Tongue (tissue), 2 donors: ENCODE measurements around a stretch of chr13.

GRCh38 chr13:99728678-99729264 lies 122.3 kb downstream of the CLYBL start:
- RAMPAGE, long total RNA = no peak

- RAMPAGE, long total RNA = no peak
Observed at GRCh38 chr13:99895917-99896629, 75.5 kb downstream of the ZIC5 start.

DNA sequence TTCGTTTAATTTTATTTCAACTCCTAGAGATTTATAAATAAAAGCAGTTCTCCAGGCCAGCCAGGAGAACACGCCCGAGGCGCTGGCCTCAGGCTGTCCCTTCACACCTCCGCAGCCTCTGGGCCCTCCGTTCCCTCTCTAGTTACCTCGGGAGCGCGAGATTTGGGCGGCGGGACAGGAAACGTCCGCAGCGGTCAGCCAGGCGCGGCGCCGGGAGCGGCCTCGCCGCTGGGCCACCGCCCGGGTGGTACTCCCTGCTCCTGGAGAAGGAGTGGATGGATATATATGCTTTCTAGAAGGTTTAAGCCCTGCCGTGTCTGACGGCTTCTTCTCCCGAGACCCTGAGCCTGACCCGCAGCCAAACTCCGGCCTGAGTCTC lies 2.2 kb upstream of the ZIC2 start:
- RAMPAGE, long total RNA = no peak

DNA sequence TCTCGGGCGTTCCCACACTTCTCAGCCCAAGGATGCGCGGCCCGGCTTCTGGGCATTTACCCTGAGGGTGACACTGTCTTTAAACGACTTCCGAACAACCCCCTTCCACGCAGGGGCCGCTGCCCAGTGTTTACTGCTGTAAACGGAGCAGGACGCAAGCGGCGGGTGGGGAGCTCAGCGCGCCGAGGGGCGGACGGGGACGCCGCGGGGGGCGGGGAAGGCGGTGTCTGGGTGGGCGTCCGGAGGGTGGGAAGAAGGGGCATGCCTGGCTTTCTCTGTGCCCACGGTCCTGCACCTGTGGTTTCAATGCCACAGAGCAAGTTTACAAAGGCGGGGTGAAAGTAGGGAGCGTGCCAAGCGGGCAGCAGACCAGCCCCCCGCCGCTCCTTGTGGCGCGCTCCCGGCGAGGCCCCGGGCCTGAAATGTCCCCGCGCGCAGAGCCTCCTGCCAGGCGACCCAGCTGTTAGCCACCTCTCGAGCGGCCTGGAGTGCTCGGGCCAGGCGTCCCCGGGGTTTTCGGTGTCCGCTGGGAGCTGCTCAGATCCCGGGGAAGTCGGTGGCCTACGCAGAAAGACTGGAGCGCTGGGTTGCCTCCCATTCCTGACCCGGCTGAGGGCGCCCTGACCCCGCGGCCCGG lies 1.7 kb upstream of the ZIC2 start:
- RAMPAGE, long total RNA = no peak

DNA sequence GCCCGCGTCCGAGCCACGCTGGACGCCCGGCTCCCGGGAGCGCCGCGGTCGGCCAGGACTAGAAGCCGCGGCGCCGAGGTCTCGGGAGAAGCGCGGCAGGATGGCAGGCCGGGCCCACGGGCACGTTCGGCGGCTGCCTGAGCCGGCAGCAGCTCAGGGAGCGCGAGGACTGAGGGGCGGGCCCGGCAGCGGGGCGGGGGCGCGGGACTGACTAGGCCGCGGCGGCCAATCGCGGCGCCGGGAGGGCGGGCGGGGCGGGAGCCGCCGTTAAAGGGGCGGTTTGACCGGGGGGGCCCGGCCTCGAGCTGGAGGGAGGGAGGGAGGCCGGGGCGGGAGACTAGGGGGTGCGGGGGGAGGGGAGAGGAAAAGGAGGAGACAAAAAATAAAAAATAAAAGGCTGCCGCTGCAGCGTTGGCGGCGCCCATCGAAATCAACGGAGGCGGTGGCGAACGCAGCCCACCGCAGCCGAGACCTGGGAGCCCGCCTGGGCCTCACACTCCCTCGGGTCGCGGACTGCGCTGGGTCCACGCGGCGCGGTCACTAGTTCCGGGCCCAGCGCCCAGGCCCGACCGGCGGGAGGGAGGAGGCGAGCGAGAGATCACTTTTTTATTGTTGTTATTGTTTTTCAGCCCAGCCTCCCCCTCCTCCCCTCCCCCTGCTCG lies 1.0 kb upstream of the ZIC2 start:
- RAMPAGE, long total RNA = no peak

- RAMPAGE, long total RNA = no peak
Observed at GRCh38 chr13:99997326-99998225, 16.0 kb downstream of the ZIC2 start.

DNA sequence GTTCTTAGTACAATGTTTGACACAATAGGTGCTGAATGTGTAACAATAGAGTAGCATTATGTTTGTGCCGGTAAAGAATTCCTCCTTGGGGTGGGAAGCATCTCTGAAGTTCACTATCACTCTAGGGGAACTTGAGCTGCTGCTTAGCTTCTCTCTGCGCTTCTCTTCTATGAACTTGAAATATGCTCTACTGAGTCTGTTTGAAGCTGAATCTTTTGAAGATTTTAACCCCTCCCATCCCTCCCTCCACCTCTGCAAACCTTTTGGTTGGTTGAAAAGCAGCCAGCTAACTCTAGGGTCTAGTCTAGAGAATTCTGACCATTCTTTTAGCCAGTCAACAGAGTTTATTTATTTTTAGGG lies 2.5 kb downstream of the PCCA start:
- RAMPAGE, long total RNA = no peak

DNA sequence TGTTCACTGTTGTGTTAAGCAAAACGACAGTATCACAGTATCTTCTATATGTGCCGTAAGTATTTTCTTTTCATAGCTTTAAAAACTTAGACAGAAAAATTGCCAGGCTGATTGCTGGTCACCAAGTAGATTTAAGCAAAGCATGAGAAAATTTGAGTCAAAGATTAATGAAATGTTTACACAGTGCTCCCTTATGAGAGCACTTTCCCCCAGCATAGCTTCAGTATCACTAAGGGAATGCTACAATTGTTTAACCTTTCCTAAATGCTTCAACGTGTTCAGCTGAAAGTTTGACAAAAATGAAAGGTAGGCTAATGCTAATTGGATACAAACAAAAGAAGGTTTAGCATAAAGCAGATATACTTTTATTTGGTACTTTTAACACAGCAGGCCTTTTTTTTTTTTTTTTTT lies 23.3 kb downstream of the PCCA start:
- RAMPAGE, long total RNA = no peak

DNA sequence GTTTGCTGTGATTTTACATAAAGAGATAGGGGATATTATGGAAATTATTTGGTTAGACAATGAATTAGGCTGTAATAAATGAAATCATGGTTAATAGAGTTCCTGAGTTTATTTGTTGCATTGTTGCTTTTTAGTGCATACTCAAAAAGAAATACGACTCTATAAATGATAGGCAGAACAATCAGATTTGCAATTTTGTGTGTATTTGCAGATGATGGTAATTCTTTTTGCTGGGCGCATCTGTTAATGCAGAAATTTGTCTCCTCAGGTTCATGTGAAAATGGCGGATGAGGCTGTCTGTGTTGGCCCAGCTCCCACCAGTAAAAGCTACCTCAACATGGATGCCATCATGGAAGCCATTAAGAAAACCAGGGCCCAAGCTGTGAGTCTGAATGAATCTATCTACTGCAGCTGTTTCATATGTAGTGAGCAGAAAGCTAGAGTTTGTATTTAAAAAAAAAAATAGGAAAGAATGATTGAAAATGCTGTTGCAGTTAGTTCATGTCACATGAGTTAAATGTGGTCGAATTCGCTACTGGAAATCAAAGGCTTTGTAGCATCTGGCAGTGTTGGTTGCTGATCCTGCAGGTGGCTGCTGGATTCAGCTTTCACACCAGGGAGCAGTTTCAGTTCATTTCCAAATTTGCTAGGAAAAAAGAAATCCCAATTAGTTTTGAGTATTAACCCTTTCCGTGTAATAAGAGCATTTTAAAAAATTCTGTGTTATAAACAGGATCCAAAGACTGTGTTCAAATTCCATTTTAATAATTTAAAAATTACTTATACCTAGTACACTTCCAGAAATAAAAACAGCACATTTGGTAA lies 66.0 kb downstream of the PCCA start:
- RAMPAGE, long total RNA = no peak

GRCh38 chr13:100481964-100482360 lies 106.6 kb downstream of the GGACT start:
- RAMPAGE, long total RNA = no peak

DNA sequence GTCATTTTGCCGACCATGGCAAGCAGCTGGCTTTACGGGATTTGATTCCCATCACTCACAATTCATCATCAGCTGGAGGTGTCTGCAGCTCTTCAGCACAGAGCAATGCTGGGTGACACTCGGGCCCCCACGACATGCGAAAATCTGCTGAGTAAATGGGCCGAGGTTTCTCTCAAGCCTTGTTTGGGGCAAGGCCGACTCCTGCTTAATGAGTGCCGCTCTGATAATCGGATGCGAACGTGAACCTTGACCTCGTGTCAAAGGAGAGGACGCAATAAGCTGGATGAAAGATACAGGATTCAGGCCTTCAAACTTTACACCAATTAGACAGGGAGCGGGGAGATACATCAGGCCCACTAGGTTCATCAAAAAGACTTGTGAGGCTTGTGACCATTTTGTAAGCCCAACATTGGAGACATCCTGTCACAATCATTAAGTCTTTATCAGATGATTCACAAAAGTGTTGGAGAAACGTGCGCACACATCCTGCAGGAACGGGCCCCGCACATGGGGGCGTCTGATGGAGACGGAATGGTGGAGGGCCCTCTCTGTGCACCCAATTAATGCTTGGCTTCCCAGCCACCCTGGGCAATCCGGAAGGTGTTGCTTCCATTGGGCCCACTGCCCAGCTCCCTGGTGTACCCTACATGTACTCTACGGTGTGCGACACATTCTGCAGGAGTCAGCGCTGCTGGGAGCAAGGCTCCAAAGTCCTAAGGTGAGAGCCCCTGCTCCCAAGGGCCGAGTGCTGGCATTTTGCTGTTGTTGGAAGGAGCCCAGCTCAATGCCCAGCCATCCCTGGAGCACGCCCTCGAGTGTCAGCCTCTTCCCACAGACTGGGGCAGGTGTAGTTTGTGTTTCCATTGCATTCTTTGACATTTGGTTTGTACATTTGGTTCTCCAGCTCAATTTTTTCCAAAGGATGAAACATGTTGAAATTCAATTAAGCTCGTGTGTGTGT lies 64.9 kb downstream of the GGACT start:
- RAMPAGE, long total RNA = no peak

DNA sequence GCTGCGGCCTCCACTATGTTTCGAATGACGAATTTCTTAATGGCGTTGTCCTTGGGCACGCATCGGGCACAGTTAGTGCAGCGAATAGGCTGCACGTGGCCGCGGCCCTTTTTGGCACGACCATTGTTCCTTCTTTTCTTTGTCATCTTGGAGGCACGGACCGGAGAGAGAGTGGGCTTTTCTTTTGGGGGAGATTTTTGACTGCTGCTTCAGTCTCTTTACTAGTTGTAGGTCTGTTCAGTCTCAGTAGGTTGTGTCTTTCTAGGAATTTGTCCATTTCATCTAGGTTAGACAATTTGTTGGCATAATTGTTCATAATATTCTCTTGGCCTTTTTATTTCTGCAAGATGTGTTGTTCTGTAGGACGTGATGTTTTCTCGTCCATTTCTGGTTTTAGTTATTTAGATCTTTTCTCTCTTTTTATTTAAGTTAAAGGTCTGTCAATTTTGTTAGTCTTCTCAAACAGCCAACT lies 48.5 kb downstream of the GGACT start:
- RAMPAGE, long total RNA = no peak

GRCh38 chr13:100603964-100604735 lies 15.6 kb upstream of the GGACT start:
- RAMPAGE, long total RNA = no peak

DNA sequence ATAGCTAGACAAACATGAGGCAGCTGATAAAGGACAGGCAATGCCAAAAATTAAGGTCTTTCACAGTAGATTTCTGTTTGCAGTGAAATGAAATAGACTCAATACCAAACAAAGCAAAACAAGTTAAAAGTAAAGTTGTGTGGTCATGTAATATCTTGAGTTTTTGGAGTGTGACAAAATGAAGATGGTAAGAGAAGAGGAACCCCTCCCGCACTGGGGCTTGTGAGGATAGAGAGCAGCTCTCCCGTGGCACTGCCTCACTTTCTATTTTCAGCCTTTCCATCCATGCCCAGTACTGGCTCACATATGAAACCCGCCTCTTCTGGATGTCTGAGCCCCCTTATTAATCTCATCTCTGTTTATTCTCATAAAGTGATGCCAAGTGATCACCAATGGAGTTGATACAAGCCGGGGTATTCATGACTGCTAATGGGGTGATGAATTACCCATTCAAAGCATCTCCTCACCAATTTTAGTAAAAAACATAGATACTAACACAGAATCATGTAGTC lies 95.8 kb upstream of the FGF14 start:
- RAMPAGE, long total RNA = no peak

GRCh38 chr13:102236317-102236919 lies 319.7 kb upstream of the FGF14 start:
- RAMPAGE, long total RNA = no peak

GRCh38 chr13:102595862-102596660 lies 725 bp upstream of the TPP2 start:
- RAMPAGE, long total RNA = no peak

- RAMPAGE, long total RNA = no peak
Observed at GRCh38 chr13:102681999-102682525, 12.8 kb downstream of the METTL21C start.

GRCh38 chr13:102800119-102800873 lies 1.4 kb downstream of the BIVM start:
- RAMPAGE, long total RNA = no peak

GRCh38 chr13:102823504-102823905 lies 22.3 kb upstream of the ERCC5 start:
- RAMPAGE, long total RNA = no peak

DNA sequence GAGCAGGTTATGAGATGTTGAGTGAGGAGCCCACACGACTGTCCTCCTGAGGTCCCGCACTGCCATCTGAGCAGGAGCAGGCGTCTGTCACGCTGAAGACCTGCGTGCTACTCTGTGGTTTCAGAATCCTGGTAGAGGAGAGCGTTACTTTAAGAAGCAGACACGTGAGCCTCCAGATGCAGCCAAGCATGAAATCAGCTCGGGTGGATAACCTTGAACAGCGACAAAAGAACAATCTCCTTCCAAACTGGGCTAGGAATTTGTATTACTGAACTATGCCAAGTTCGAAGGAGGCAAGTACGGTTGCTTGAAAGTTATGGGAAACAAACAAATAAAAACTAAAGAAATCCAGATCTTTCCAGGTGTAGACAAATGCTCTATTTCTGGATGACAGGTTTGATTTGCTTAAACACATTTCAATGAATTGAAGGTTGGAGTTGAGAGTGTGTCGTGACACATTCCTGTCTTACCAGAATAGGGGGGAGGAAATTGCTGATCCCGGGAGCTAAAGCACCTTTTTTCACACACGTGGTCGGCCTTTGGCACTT lies 945.4 kb upstream of the SLC10A2 start:
- RAMPAGE, long total RNA = no peak